Heart (tissue), 3 donors: ENCODE measurements around a stretch of chr4.

GRCh38 chr4:16969511-16969653, 70.9 kb upstream of the LDB2 start:
- RAMPAGE, long total RNA, 2 experiments = no peak in any of the 2 experiments

DNA sequence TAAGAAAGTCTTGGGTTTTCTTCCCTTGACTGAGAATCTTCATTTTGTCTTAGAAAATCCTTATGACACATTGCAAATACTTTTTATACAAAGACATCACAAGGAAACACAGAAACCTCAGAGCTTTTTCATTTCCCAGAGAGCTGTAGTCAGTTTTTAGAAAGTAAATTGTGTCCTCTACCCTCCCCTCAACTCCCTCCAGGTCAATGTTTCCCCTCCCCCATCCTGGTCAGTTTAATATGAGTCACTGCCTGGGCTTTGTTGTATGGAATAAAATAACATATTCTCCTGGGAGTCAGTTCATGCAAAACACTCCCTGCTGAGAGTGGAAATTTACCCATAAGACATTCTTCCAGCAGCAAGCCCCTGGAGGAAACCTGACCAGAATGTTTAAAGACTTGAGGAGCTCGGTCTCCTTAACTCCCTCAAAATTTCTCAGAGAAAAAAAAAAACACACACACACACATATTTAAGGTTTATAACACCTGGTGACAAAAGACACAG, 270.1 kb upstream of the LDB2 start:
- RAMPAGE, long total RNA, 2 experiments = no peak in any of the 2 experiments

DNA sequence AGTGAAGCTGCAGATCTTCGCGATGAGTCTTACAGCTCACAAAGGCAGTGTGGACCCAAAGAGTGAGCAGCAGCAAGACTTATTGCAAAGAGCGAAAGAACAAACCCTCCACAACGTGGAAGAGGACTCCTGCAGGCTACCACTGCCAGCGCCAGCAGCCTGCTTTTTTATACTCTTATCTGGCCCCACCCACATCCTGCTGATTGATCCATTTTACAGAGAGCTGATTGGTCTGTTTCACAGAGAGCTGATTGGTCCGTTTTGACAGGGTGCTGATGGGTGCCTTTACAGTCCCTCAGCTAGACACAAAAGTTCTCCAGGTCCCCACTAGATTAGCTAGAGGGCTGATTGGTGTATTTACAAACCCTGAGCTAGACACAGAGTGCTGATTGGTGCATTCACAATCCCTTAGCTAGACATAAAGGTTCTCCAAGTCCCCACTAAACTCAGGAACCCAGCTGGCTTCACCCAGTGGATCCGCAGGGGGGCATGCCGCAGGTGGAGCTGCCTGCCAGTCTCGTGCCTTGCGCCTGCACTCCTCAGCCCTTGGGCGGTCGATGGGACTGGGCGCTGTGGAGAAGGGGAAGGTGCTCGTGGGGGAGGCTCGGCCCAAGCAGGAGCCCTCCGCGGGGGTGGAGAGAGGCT, 75.7 kb downstream of the QDPR start:
- RAMPAGE, long total RNA, 2 experiments = no peak in any of the 2 experiments

GRCh38 chr4:17437172-17437538, 74.7 kb downstream of the QDPR start:
- RAMPAGE, long total RNA, 2 experiments = no peak in any of the 2 experiments

DNA sequence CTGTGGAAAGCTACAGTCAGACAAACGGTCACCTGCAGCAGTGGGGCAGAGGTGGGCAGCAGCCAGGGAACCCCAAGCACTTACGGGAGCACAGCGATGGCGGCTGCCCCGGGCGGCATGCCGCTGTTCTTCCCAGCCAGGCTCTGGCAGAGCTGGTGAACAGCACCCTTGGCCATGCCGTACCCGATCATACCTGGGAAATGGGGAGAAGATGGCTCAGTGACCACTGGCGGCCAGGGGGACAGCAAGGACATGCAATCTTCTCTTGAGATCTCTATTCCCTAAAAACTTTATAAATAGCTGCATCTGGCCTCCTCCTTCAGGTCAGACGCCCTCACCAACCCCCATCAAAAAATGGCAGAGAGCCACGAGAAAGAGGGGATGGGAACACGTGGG, 19.7 kb downstream of the QDPR start:
- RAMPAGE, long total RNA, 2 experiments = no peak in any of the 2 experiments

DNA sequence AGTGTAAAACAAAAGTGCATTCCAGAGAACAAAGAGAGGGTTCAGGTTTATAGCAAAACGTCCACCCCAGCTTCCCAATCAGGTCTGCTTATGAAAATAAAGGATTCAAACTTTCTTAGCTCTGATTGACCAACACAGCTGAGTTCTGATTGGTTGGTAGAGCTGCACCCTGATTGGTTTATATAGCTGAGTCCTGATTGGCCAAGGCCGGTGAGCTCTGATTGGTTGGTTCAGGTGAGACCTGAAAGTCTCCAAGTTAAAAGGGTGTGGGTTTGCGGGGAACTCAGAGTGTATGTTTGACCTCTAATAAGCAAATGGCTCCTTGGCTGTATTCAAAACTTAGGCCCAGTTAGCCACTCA, 20.9 kb downstream of the CLRN2 start:
- RAMPAGE, long total RNA, 2 experiments = no peak in any of the 2 experiments

- RAMPAGE, long total RNA, 2 experiments = no peak in any of the 2 experiments
Measured at GRCh38 chr4:17743874-17744136, 37.6 kb downstream of the FAM184B start.

DNA sequence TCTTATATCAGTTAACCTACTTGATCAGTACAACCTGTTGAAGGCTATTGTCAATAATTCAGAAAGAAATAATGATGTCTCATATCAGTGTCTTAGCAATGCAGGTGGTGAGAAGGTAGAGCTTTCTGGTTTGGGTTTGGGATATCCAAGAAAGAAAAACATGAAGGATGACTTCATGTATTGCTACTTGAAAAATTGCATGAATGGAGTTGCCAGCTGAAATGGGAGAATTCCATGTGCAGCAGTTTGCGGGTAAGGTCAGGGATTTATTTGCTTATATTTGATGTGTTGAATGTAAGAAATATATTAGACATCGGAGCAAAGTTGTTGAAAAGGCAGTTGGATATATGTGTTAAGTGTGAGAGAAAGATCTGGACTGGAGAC, 552.5 kb upstream of the LCORL start:
- RAMPAGE, long total RNA, 2 experiments = no peak in any of the 2 experiments

DNA sequence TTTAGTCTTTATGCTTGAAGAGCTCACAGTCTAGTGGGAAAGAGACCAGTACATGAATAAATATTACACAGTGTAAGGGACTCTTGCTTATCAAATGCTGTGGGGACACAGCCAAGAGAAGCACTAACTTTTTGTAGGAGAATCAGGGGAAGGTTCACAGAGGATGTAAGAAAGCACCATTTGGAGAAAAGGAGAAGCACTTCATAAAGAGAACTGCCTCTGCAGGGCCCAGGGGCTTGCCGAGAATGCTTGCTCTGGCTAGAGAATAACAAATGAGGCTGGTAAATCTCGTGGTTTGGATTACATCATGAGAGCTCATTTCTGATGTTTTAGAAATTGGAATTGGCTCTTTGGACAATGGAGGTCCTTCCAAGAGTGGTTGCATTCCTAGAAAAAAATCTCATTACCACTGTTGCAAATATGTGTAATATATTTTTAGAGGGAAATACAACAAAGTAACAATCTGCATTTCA, 15.0 kb downstream of the SLIT2 start:
- RAMPAGE, long total RNA, 2 experiments = no peak in any of the 2 experiments

- RAMPAGE, long total RNA, 2 experiments = no peak in any of the 2 experiments
Measured at GRCh38 chr4:20431356-20431971, 179.8 kb downstream of the SLIT2 start.

GRCh38 chr4:20488563-20489172, 211.6 kb upstream of the PACRGL start:
- RAMPAGE, long total RNA, 2 experiments = no peak in any of the 2 experiments

GRCh38 chr4:22395263-22396006, 120.4 kb downstream of the ADGRA3 start:
- RAMPAGE, long total RNA, 2 experiments = no peak in any of the 2 experiments

- RAMPAGE, long total RNA, 2 experiments = no peak in any of the 2 experiments
Measured at GRCh38 chr4:22399441-22400089, 116.3 kb downstream of the ADGRA3 start.

DNA sequence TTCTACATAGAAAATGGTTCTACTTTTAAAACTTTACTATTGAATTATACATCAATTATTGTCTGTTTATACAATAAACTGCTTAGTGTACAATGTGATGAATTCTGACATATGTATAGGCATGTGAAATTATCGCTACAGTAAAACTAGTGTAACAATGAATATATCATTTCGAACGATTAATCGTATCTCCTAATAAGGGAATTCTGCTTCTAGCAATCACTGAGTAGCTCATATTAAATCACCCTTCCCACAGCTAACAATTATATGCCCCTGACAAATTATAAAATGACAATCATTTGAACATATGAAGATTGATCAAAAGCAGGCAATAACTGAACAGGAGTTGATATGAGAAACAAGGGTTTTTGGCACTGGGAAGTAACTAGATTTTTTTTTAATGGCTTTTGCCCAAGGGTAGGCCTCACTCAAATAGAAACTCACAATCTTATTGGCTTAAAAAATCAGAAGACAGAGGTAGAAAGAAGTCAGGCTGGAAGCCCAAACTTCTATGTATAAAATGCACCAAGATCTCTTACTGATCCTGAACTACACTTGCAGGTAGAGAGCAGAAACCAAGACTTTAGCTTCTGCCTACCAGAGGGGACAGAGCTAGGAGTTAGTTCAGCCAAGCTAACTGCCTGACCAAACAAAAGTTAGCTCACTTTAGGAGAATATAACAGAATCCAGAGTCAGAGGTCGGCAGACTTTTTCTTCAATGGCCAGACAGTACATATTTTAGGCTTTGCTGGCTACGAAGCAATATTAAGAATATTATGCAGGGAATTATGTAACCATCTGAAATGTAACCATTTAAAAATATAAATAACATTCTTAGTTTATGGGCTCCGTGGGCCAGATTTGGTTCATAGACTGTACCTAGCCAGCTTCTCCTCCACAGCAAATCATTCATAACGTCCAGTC, 74.9 kb downstream of the ADGRA3 start:
- RAMPAGE, long total RNA, 2 experiments = no peak in any of the 2 experiments

DNA sequence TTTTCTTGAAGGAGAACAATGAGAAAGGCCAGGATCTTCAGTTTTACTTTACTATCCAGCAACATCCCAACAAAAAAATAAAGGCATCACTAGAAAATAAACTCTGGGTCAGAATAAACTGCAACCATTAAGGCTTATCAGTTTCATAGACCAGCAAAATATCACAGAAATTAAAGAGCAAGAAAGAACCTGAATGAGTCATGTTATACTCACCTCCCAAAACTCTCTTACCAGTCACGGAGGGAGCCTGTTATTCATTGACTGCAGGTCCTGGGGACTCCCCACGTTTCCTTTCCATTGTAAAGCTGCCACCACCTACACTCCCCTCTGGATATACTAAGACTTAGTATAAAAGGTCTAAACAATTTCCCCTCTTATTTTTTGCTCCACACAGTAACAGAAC, 14.5 kb downstream of the ADGRA3 start:
- RAMPAGE, long total RNA, 2 experiments = no peak in any of the 2 experiments

- RAMPAGE, long total RNA, 2 experiments = no peak in any of the 2 experiments
Measured at GRCh38 chr4:23812624-23813366, 77.1 kb downstream of the PPARGC1A start.

- RAMPAGE, long total RNA, 2 experiments = no peak in any of the 2 experiments
Measured at GRCh38 chr4:23881542-23882030, 8.3 kb downstream of the PPARGC1A start.

- RAMPAGE, long total RNA, 2 experiments = no peak in any of the 2 experiments
Measured at GRCh38 chr4:23888353-23888583, 1.6 kb downstream of the PPARGC1A start.

- RAMPAGE, long total RNA, 2 experiments = start-site peak on the minus strand in 2 of 2 experiments, at chr4:23889011-23889471 at its widest, 27 to 243 reads per replicate
Measured at GRCh38 chr4:23888584-23889511, 999 bp downstream of the PPARGC1A start.

DNA sequence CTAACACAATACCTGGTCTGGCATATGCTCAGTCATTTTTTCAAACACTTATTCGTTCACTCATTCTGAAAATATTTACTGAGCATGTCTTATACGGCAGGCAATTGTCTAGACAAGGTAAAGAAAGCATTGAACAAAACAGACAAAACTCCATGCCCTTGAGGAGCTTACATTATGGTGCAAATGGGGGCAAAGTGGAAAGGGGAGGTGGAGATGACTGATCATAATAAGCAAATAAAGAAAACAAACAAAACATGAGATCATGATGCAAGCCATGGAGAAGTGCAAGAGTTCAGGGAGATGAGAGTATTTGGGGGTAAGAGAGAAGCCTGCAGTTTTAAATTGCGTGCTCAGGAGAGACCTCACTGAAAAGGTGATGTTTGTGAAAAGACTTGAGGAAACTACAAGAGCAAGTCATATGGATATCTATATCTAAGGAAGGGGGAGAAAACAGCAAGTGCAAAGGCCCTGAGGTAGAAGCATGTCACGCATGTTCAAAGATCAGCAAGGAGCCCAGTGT, 334.7 kb upstream of the PPARGC1A start:
- RAMPAGE, long total RNA, 2 experiments = no peak in any of the 2 experiments